Smooth muscle cell (in vitro differentiated cells): ENCODE results near the genes DNAAF10 and PNO1.

DNA sequence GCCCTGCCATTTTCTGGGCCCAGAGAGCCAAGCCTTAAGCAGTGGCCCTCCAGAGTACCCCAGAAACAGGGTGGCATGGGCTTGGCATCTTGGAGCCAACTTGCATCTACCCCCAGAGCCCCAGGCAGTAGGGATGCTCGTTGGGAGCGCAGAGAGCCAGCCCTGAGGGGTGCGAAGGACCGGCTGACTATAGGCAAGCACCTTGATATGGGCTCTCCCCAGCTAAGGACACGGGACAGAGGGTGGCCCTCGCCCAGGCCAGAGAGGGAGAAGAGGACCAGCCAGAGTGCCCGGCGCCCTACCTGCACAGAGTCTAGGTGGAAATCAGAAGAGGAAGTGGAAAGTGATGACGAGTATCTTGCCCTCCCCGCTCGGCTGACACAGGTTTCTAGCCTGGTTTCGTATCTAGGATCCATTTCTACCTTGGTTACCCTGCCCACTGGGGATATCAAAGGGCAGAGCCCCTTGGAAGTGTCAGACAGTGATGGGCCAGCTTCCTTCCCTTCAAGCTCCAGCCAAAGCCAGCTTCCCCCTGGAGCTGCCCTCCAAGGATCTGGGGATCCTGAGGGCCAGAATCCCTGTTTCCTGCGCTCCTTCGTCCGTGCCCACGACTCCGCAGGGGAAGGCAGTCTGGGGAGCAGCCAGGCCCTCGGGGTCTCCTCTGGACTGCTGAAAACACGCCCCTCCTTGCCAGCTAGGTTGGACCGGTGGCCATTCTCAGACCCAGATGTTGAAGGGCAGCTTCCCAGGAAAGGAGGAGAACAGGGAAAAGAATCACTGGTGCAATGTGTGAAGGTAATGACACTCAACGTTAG is 16.2 kb downstream of the CEP68 start:
- RAMPAGE, long total RNA, result no peak

DNA sequence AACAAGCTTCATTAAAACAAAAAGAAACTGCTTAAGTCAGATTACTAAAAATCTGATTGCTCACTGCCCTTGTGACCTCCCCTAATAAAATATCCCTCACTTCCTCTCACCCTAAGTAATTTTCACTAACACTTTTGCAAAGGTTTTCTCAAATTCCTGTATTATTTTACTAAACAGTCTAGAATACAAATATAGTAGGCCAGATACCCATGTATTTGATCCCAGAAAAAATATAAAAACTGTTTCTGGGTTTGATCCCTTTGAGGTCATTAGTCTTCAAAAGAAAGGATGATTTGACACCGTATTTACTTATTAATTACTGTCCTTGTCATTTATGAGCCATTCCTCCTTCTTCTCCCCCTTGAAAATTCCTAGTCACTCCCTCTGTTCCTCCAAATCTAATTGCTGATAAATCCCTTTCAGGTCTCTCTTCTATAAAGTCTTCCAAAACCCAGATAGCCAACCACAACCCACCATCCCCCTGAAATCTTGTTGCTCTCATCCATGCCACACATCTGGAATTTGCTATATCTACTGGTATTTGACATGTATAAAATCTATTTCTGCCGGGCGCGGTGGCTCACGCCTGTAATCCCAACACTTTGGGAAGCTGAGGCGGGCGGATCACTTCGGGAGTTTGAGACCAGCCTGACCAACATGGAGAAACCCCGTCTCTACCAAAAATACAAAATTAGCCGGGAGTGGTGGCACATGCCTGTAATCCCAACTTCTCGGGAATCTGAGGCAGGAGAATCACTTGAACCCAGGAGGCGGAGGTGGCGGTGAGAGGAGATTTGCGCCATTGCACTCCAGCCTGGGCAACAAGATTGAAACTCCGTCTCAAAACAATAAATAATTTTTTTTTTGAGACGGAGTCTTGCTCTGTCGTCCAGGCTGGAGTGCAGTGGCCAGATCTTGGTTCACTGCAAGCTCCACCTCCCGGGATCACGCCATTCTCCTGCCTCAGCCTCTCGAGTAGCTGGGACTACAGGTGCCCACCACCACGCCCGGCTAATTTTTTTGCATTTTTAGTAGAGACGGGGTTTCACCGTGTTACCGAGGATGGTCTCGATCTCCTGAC is 2.7 kb downstream of the RAB1A start:
- RAMPAGE, long total RNA, result no peak

DNA sequence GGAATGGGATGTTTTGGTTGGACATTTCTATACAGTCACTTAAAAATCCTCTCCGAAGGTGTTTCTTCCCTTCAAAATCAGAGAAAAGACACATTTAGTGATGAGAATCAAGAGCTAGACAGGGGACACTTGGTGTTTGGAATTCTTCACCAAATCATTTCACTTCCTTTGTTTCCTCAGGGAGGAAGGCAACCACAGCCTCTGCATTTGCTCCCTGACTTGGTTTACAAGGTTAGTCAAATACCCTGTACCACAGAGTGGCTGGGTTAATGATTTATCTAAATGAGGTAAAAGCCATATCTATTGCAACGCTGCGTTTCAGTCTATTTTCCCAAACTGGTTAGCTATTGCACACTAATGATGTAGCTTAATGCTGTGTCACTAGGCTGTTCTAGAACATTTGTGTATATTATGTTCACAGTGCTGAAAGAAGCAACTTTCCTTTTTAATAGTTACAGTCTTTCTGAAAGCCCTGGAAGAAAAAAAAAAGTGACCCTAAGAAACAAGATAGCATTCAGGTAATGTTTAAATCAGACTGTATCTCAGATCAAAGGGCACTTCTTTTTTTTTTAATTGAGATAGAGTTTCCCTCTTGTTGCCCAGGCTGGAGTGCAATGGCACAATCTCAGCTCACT is 40.7 kb upstream of the RAB1A start:
- RAMPAGE, long total RNA, result no peak

- RAMPAGE, long total RNA, result no peak
Measured at GRCh38 chr2:65361714-65362273, 70.6 kb downstream of the SPRED2 start.

DNA sequence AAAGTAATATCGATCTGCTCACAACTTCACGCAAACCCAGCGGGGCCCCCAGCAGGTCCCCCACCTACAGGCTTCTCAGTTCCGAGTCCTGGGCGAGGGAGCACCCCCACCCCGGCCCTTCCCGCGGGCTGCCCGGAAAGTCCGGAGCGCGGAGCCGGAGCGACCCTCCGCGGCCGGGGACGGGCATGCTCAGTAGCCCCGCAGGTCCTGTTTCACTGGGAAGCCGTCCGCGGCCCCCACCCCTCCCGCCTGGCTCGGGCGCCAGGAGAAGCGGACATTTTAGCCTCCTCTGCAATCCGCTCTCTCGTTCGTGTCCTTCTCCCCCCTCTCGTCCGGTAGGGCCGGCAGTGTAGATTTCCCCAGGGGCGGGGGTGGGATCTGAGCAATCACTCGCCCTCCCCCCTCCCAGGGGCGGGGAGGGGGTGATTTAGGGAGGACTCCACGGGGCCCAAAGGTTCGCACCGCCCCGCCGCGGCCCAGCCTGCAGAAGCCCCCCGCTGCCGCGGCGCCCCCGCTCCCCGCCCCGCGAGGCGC is 3.4 kb upstream of the SPRED2 start:
- RAMPAGE, long total RNA, result no peak

GRCh38 chr2:66426757-66427077 is 8.2 kb upstream of the MEIS1 start:
- RAMPAGE, long total RNA, result no peak

DNA sequence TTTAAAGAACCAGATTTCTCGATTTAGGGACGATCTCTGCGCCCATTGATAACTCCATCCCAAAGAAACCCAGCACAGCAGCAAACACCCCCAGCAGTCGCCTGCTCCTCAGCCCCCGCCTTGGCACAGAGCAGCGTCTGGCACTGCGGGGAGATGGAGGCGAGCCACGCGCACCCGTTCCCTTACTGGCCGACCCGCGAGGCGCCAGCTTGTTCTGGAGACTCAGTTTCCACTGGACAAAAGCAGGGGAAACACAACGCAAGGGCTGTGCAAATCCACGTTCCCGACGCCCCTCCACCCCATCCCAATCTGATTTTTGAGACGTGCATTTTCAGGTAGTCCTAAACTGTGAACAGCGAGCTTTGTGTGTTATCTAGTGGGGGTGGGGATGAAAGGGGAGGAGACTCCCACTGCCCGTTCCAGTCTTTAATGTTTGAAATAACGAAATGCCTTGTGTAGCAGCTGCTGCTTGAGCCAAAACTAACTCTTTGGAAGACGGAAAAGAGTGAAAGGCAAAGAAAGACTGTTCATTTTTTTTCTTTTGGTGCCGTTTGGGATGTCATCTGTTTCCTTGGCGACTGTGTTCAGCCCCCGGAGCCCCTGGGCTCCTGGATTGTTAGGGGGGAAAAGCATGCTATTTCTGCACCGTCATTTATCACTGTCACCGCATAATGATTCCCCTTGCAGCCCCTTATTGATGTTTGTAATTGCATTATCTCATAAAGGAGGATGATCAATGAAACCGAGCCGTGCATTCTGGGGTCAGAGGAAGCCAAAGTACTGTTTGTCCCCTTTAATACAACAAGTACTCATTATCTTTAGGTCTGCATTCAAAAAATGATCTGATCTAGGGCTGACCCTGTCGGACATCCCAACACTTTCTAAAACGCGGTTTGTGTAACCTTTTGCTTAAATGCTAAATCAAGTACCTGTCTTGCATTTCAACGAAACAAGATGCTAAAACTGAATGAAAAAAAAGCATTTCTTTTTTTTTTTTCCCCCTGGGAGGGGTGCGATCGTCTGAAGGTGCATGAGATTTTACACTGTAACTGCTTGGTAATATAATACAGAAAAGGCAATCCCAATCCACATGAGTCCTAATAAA is 143.5 kb downstream of the MEIS1 start:
- RAMPAGE, long total RNA, result no peak

- RAMPAGE, long total RNA, result no peak
Measured at GRCh38 chr2:67243277-67243666, 153.9 kb upstream of the ETAA1 start.

DNA sequence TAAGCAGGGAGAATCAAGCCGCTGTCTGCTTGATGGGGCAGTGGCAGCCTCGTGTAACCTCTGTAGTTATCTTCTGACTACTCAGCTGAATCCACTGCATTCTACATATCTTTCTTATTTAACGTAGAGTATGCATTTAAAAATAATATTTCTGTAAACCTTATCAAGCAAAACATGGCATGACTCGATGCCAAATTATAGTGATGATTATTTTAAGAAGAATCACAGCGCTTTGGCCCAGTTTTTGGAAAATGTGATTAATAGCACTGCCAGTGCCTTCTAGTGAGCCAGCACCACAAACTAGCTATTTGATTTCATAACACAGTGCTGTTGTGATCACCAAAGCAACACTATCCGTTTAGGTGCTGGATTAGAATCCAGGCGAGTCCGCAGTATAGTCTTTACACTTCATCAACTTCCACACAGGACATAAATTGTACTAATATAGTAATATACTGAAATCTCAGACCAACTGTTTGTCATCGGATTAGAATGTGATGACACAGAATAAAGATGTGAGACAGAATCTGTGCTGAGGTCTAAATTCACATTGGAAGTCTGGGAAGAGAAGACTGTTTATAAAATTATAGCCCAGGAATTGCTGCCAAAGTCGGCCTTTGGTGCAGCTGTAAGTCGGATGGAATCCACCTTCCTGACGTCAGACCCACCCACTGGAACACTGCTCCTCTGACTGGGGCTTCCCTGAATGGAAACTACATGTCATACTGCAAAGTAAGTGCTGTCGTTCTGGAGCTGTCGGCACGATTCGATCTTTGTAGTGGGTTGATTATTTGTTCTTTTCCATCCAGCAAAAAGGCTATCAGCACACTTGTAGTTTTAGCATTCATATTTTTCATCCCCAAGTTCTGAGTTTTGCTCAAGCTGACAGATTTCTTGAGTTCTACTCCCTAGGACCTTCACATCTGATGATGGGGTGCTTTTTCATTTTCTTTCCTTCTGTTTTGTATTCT is 136.4 kb upstream of the ETAA1 start:
- RAMPAGE, long total RNA, result start-site peak on the plus strand centred at position 742 of the sequence, 35 bp wide, 6 and 7 reads in 2 replicates

- RAMPAGE, long total RNA, result no peak
Measured at GRCh38 chr2:67404754-67405544, 7.8 kb downstream of the ETAA1 start.

GRCh38 chr2:67455258-67455603 is 58.1 kb downstream of the ETAA1 start:
- RAMPAGE, long total RNA, result no peak

DNA sequence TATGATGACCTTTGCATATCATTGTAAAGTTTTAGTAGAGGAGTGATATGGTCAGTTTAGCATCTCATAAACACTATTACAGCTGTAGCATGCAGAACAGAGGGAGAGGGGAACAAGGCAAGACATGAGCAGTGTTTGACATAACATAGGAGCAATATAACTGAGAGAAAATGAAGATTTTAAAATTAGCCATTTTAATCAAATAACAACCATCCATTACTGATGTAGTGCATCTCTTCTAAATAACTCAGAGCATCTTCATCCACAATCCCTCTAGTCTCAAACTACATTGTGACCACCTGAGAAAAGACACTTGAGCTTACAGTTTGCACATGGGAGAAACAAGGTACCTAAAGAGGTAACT is 155.7 kb downstream of the ETAA1 start:
- RAMPAGE, long total RNA, result no peak

- RAMPAGE, long total RNA, result no peak
Measured at GRCh38 chr2:67650624-67651268, 253.6 kb downstream of the ETAA1 start.

- RAMPAGE, long total RNA, result start-site peak on the minus strand at chr2:68157458-68157512, 31 and 20 reads in 2 replicates
Measured at GRCh38 chr2:68156827-68157667, at the start of gene DNAAF10. TSS of gene DNAAF10 (minus strand) at chr2:68157527.

DNA sequence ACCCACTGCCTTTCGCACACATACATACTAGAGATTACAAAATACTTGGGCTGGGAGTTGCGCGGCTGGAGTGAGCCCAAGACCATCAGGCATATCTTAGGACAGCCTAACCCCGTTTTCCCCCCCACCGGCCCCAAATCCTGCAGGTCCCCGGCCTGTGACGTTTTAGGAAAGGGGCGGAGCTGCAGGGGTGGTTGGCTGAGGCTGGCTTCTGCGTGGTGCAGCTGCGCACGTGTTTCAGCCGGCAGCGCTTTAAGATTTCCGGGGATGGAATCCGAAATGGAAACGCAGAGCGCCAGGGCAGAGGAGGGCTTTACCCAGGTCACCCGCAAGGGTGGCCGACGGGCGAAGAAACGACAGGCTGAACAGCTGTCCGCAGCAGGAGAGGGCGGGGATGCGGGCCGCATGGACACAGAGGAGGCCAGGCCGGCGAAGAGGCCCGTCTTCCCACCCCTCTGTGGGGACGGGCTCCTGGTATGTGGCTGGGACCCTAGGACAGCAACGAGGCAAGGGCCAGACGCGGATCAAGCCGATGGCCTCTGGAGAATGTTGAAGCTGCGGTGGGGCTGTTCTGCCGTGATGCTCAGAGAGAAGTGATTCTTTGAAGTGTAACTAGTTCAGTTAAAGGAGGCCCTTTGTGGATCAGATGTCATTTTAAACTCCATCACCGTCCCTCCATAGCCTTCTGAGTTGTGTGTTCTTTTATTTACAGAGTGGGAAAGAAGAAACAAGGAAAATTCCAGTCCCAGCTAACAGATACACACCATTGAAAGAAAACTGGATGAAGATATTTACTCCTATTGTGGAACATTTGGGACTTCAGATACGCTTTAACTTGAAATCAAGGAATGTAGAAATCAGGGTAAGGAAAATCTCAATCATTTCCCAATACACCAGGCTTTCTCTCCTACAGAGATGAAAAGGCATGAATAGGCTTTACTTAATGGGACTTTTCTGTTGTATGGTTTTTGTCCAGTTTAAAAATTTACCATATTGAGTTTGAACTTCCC is at the start of gene PNO1:
TSS of gene PNO1 (plus strand) at position 221 of the 1,010 bp plus-strand sequence.
- RAMPAGE, long total RNA, result start-site peak on the plus strand centred at position 242 of the sequence, 48 bp wide, 272 and 204 reads in 2 replicates

DNA sequence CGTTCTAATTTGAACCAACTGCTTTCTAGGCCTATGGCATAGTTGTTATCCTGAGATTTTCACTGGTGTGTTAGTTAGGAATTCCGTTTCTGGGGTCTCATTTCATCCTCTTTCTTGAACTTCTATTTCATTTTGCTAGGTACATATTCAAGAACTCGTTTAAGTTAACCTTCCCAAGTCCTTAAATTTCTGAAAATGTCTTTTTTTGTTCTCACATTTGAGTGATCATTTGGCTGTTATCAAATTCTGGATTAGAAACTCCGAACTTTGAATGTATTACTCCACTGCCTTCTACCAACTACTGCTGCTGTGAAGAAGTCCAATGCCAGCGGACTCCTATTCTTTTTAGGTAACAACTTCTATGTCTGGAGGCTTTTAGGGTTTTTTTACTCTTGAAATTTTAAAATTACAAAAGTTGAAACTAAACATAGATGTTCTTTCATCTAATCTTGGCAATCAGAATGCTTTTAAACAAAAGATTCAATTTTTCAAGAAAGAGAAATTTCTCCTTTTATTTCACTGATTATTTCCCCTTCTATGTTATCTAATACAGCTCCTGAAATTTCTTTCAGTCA is 43.9 kb downstream of the PNO1 start:
- RAMPAGE, long total RNA, result no peak

DNA sequence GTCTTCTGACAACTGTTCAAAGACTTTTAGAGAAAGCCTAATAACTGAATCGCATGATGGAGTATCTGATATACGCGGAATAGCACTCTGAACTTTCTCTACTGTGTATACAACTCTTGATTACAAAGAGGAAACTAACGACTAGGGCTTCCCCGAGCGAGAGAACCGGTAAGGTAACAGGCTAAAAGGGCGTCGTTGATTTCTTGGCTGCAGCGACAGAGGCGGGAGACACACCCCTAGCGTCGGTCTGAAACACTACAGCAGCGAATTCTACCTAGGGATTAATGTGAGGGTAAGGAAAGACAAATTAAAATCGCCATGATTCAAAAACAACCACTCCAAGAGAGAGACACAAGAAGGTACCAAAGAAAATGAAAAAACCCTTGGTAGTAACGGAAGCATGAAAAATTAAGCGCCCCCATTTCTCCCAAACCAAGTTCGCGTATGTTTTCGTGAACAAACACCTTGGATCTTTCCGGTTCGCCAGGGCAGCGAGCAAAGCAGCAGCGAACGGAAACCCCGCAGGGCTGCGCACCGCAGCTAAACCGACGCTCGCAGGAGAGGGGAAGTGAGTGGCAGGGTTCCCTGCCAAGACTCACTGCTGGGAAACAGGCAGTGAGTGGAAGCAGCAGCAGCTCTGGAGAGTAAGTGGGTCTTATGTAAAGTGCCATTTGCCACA is 1.2 kb downstream of the PPP3R1 start:
- RAMPAGE, long total RNA, result no peak

DNA sequence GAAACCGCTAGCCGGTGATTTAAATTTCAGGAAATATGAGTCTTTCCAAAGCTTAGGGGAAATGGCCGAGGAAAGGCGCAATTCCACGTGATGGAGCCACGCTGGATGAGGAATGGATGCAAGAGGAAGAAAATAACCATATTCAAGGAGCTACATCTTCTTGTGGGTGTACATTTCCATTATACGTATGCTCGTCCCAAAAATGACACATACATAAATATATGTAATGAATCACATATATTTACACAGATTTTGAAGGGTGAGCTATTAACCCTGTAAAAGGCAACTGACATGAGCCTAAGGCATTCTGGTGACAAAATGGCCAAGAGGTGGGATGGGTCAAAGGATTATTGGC is 253 bp upstream of the CNRIP1 start:
- RAMPAGE, long total RNA, result no peak

GRCh38 chr2:68386283-68387099 is 21.4 kb downstream of the PLEK start:
- RAMPAGE, long total RNA, result no peak

DNA sequence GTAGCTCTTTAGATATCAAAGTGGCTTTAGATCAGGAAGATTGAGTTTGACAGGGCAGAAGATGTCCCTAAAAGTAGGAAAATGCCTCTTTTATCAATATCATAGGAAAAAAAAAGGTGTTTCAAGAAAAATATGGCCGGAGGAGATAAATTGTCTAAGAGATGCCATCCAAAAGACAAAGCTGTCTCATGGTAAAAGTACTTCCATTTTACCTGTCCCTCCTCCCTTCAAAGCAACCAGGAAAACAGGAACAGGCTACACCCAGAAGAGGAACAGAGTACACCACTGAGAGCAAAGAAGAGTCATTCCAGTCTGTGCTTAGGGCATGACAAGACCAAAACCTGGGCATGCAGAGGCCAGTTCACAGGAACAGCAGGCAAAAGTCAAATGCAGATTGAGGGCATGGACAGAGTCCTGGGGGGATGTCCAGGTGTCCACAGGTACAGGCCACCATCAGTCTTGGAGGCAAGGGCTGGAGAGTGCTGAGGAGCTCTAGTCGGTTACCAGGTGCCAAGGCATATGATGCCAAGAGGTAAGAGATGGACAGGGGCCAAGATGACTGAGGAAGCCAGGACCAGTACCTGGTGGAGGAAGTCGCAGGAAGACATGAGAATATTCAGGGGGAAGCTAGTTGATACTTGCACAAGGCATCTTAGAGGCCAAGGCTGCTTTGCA is 23.7 kb downstream of the PLEK start:
- RAMPAGE, long total RNA, result no peak